Omental fat pad (tissue), 4 donors: ENCODE measurements around the gene TM2D1.

GRCh38 chr1:59971555-59971914 lies 45.0 kb upstream of the CYP2J2 start:
- PRO-cap, result no peak
- RAMPAGE, long total RNA, 4 experiments, result no peak in any of the 4 experiments

DNA sequence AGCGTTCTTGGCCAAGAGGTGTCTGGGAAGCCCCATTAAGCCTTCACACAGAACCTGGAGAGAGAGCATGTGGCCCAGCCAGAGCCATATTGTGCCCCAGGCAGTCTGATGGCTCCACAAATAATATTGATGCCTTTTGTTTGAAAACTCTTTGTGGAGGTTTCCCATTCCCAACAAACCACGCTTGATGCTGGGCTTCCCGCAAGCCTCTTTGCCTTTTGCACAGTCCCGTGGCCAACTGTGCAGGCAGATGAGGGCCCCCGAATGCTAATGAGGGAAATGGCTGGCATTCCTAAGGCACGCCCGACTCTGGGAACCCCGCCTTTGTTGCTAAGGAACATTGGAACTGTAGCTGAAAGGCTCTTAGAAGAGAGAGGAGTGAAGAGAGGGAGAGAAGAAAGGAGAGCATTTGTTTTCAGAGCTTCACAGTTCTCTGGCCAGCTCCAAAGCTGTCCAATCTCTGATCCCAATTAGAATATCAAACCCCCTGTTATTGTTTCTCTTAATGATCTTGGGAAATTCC lies 59.9 kb upstream of the CYP2J2 start:
- PRO-cap, result no peak
- RAMPAGE, long total RNA, 4 experiments, result no peak in any of the 4 experiments

DNA sequence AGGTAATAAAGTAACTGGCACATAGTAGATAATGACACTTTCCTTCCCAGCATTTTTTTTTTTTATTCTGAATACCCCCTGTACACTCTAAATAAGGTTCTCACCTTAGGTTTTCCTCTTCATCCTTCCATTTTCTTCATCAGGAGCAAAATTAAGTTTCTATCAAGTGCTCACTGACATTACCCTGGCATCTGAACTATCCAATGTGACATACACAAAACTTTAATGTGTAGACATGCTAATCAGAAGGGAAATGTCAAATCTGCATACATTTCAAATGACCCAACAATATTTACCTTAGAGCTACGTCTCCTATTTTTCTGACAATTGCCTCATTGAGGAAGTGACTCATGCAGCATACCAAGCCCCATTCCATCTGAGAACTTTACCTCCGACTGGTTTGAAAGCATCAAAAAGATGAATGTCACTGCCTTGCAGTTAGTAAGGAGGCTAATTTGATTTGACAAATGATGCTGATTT lies 500.0 kb upstream of the C1orf87 start:
- PRO-cap, result no peak
- RAMPAGE, long total RNA, 4 experiments, result no peak in any of the 4 experiments

GRCh38 chr1:60621227-60621939 lies 461.0 kb upstream of the NFIA start:
- PRO-cap, result no peak
- RAMPAGE, long total RNA, 4 experiments, result no peak in any of the 4 experiments

- PRO-cap, result no peak
- RAMPAGE, long total RNA, 4 experiments, result no peak in any of the 4 experiments
Measured at GRCh38 chr1:60923805-60924027, 158.6 kb upstream of the NFIA start.

GRCh38 chr1:61090430-61090869 lies 8.1 kb downstream of the NFIA start:
- PRO-cap, result no peak
- RAMPAGE, long total RNA, 4 experiments, result no peak in any of the 4 experiments

DNA sequence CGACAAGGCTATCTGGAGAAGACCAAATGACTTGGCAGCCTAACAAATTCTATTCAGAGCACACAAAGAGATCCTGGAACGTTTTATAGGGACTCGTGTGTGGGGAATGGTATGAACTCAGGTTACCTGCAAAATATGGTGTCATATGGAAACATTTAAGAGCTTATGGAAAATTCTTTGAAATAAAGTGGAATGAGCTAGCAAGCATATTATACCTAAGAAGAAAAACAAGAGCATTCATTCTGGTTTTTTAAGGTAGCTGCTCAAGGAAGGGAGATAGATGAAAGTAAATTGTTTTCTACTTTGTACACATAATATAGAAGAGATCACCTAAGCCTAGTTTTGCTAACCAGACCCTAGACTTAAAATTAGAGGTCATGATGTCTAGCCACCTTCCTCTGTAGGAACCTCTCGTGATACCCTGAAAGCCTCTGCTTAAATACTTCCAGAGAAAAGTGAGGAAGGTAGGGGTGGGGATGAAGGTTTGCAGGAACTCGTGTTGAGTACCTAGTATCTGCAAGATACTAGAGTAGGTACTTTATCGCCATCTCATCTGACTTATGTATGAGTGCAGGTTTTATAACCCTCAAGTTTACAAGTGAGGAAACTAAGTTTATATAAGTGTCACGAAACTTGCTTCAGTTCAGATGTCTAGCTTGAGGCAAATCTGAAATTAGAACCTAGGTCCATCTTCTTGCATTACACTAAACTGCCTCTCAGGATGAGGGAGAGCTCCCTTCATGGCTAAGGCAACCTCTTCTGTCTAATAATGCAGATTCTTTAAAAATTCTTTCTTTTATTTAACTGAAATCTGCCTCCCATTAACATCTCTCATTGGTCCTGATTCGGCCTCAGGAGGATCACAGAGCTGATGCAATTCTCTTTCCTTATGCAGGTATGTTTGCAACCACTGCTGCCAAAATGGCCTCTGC lies 43.4 kb downstream of the NFIA start:
- PRO-cap, result no peak
- RAMPAGE, long total RNA, 4 experiments, result no peak in any of the 4 experiments

GRCh38 chr1:61183209-61184522 lies 101.3 kb downstream of the NFIA start:
- PRO-cap, result no peak
- RAMPAGE, long total RNA, 4 experiments, result no peak in any of the 4 experiments

- PRO-cap, result no peak
- RAMPAGE, long total RNA, 4 experiments, result no peak in any of the 4 experiments
Measured at GRCh38 chr1:61221489-61222043, 139.2 kb downstream of the NFIA start.

DNA sequence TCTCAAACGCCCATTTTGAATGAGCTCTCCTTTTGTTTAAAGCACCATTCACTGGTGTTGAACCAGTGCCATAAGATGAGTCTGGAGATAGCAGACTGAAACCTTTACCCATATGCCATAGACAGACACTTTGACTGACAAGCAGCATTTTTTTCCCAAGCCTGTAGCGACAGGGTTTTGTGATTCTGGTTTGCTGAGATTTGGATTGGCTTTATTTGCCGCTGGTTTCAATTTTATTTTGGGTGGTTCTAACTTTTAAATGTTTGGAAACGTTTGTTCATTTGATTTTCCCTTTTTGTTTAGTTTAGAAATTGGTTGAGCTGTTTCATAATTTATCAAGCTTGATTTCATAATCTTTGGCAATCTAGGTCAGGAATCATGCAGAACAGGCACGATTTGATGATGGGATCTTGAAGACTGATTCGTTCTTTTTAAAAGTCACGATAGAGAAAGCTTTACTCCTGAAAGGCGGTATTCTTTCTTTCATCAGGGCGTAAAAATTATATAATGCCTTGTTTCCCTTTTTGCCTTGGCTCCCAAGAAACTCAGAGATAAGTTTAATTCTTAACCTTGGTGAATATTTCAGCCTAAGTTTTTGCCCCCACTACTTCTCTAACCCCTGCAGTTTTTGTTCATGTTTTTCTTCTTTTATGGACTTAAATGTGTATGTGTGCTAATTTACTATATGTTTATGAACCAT lies 144.8 kb downstream of the NFIA start:
- PRO-cap, result no peak
- RAMPAGE, long total RNA, 4 experiments, result no peak in any of the 4 experiments

DNA sequence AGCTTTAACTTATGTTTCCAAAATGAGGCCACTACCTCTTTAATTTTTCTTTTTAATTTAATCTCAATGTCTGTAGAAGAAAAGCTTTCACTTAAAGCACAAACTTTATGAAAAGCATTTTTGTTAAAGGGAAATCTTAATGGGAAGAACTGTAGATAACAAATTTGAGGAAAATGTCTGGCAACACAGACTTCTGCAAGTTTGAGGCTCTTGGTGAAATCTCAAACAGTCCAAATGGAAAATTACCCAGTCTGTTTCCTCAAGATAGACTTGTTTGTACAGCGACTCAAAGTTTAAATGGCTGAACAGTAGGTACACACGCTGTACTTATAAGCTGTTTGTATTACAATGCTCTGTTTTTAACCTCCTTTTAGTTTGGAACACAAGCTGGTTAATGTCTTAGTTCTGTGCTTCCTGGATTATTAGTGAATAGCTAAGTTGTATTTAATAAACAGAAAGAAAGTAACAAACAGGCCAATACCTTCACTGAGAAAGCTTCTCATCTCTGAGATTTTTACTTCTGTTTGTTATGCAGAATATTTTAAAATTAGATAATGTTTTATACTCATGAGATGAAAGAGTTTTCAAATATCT lies 217.1 kb downstream of the NFIA start:
- PRO-cap, result no peak
- RAMPAGE, long total RNA, 4 experiments, result no peak in any of the 4 experiments

DNA sequence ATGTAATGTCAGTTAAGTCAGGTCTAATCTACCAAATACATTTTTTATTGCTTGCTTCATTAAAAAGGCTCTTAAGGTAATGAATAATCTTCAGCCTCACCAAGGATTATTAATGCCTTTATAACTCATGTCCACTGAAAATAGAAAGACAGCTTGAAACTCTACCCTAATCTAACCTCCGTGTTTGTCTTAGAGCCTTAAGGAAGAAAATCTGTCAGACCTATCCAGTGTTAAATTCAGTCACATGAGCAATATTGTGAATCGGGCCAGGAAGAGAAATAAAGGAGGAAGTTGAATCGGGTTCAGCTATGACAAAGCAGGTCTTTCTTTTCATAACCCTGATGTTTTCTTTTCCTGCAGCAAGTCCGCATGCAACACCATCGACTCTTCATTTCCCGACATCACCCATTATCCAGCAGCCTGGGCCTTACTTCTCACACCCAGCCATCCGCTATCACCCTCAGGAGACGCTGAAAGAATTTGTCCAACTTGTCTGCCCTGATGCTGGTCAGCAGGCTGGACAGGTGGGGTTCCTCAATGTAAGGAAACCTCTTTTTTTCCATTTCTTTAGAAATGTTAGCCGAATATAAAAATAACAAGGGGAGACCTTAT lies 321.1 kb downstream of the TM2D1 start:
- PRO-cap, result no peak
- RAMPAGE, long total RNA, 4 experiments, result no peak in any of the 4 experiments

DNA sequence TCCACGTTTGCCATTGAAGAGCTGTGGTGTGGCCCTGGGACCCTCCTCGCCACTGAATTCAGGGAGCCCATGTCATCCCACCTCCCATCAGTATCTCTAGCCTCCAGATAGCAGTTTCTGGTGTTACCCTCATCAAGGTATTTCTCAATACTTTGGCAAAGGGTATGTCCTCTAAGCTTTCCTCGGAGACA lies 233.6 kb downstream of the TM2D1 start:
- PRO-cap, result no peak
- RAMPAGE, long total RNA, 4 experiments, result no peak in any of the 4 experiments

DNA sequence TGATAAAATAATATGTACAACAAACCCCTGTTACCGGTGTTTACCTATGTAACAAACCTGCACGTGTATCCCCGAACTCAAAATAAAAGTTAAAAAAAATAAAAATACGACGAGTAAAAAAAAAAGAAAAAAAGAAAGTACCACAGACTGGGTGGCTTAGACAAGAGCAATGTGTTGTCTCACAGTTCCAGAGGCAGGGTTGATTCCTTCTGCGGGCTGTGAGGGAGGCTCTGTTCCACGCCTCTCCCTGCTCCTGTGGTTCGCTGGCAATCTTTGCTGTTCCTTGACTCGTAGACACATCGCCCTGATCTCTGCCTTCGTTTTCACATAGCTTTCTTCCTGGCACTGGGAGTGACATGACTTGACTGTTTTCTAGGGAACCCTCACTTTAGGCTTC lies 133.7 kb downstream of the TM2D1 start:
- PRO-cap, result no peak
- RAMPAGE, long total RNA, 4 experiments, result no peak in any of the 4 experiments

GRCh38 chr1:61591642-61592295 lies 133.2 kb downstream of the TM2D1 start:
- PRO-cap, result no peak
- RAMPAGE, long total RNA, 4 experiments, result no peak in any of the 4 experiments

- PRO-cap, result unidirectional peak, minus-strand start at chr1:61725133
- RAMPAGE, long total RNA, 4 experiments, result start-site peak on the minus strand in 4 of 4 experiments, at chr1:61725091-61725144 at its widest, 124 to 2,589 reads per replicate
Measured at GRCh38 chr1:61724679-61725795, at the start of gene TM2D1. Gene TM2D1, minus strand, starts transcription at chr1:61725141.

GRCh38 chr1:62511036-62511801 lies 74.4 kb downstream of the USP1 start:
- PRO-cap, result no peak
- RAMPAGE, long total RNA, 4 experiments, result no peak in any of the 4 experiments

GRCh38 chr1:62598985-62599904 lies 1.9 kb downstream of the ANGPTL3 start:
- PRO-cap, result no peak
- RAMPAGE, long total RNA, 4 experiments, result no peak in any of the 4 experiments

- PRO-cap, result no peak
- RAMPAGE, long total RNA, 4 experiments, result no peak in any of the 4 experiments
Measured at GRCh38 chr1:62608911-62609358, 11.6 kb downstream of the ANGPTL3 start.

DNA sequence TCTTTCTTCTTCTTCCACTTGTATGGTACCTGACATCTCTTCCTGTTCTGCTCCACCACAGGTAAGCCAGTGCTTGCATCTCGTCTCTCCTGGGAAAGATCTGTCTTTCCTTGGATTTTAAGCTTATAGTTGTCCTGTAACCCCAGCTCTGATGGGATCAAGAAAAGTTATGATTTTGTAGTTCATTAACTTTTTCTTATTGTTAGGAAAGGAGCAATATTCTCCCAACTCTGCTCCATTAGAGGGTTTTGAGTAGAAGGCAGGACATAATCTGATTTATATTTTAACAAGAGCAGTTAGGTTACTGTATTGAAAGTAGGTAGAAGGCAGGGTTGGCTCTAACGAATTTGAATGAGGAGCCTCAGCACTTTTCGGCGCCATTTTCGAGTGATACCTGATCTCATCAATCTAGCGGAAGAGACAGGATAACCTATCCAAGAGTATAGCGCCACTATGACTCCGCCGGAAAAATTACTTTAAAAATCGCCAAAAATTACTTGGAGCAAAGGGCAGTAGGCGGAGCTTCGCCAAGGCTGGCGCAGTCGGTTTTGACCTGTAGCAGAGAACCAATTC lies 25.3 kb downstream of the EFCAB7 start:
- PRO-cap, result no peak
- RAMPAGE, long total RNA, 4 experiments, result no peak in any of the 4 experiments